Camera-type eye (tissue), 1 donor: ENCODE measurements around a stretch of chr17.

GRCh38 chr17:72119693-72120943 is 702 bp upstream of the SOX9 start:
- RAMPAGE, long total RNA = no peak

- RAMPAGE, long total RNA = no peak
Measured at GRCh38 chr17:72182365-72183097, 61.7 kb downstream of the SOX9 start.

GRCh38 chr17:72192258-72192595 is 71.4 kb downstream of the SOX9 start:
- RAMPAGE, long total RNA = no peak

- RAMPAGE, long total RNA = no peak
Measured at GRCh38 chr17:72400033-72400525, 279.3 kb downstream of the SOX9 start.

DNA sequence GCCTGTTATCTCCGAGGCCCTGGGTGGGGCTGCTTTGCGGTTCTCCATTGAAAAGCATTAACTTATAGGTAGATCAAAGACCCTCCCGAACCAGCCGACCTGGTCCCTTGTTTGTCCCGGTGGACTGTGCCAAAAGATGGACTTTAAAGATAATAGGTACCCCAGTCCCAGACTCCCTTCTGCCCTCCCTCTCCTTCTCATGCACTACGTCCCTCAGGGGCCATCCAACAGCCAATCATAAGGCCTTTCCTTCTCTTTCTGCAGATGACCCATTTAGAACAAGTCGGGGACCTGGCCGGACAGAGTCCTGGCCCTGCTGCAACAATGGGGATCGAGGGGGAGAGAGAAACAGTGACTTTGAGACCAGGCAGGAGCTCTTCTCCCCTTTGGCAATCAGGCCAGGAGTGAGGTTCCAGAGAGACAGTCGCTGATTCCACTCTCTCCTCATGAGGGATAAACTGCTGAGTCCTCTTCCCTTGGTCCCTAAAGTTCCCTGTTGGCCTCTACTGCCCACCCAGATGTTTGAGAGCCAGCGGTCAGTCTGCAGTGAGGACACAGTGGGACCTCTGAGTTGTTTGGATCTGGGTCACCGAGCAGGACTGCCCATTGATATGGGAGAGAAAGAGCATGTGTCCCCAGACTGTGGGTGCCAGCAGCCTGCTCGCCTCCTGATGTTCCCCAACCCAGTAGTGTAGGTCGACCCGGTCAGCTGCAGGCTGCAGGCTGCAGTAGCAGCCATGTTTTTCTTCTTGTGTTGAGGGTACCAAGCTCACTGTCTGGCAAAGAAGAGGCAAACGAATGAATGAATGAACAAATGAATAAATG is 292.9 kb downstream of the SOX9 start:
- RAMPAGE, long total RNA = no peak

- RAMPAGE, long total RNA = no peak
Measured at GRCh38 chr17:72463219-72464334, 342.8 kb downstream of the SOX9 start.

- RAMPAGE, long total RNA = no peak
Measured at GRCh38 chr17:72475002-72475566, 354.3 kb downstream of the SOX9 start.

DNA sequence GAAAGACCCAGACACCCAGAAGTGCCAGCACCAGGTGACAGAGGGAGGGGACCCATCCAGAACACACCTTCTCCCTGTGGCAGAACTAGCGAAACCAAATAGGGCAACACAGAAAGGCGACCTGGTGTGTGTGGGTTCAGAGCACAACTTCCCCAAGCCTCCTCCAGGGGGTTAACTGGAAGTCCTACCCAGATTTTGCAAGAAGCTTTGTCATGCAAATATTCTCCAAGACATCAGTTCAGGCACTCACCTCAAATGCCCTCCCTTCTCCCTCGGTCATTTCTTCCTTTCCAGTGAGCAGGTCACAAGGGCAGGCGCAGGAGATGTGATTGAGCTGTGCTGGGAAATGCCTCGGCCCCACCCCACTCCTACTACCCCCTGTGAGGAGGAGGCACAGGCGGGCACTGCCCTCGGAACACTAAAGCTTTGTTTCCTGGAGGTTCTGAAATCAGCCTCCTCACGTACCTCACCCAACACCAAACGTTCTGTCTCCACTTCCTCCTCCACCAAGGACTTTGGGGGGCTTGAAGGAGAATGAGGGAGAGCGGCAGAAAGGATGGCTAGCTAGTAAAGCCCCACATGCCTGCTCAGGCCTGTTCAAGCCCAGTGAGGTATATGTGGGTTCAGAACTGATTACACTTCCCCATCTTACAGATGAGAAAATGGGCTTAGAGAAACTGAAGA is 482.2 kb downstream of the SOX9 start:
- RAMPAGE, long total RNA = no peak

DNA sequence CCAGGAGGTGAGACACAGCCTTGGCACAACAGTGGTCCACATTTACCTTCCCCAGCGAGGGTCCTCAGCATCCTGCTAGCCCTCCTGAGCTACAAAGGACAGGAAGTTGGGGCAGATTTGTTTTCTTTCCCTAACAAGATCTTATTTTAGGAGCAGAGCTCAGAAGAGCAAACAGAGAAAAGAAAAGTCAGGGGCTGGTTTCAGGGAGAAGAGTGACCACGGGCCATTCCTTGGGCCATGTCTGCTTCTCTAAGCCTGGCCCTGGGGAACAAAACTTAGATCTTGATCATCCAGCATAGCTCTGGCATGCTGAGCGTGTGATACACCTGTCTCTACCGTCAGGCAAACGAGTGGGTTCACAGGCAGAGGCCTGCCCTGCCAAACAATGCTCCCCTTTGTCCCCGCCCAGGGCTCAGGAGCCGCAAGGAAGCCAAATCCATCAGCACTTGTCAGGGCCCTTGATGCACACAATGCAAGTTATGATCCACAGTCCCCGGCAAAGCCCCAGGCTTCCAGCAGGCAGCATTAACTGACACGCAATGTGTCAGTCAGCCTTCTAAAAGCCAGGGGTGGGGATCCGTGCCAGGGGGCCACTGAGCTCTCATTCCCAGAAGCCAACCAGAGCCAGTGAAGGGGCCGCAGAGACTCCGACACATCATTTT is 461.1 kb downstream of the SLC39A11 start:
- RAMPAGE, long total RNA = no peak

DNA sequence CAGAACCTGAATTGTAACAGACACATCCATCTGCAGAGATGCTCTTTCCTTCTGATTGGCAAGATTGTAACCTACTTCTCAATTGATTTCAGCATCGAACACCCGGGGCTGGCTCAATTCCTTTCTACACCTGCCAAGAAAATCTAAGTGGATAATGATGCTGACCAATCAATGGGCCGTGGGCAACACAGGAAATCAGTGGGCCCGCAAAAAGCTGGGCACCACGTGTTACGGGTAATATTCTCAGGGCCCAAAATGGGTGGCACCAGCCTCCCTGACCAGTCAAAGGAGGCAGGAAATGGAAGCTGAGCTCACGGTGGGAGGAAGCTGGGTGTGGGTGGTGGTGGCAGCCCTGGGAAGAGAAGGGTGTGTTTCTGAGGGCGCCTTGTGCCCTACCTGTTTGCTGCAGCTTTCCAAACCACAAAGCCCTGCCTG is 458.0 kb downstream of the SLC39A11 start:
- RAMPAGE, long total RNA = no peak

DNA sequence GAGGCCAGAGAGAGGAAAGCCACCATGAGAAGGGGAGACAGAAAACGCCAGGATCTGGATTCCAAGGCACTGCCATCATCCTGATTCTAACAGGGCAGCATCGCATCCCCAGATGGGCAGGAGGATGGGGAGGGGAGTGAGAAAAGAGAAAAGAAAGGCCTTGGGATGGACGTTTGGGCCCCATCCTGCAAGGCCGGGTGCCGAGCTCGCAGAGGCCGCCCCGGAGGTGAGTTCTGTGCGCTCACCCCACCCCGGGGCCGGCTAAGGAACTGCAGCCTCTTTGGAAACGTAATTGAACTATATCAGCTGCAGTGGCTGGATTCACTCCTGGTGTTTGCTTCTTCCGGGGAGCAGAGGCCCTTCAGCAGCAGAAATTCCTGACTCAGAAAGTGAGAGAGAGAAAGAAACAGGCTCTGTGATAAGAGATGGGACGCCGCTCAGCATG is 8.6 kb upstream of the SSTR2 start:
- RAMPAGE, long total RNA = no peak

DNA sequence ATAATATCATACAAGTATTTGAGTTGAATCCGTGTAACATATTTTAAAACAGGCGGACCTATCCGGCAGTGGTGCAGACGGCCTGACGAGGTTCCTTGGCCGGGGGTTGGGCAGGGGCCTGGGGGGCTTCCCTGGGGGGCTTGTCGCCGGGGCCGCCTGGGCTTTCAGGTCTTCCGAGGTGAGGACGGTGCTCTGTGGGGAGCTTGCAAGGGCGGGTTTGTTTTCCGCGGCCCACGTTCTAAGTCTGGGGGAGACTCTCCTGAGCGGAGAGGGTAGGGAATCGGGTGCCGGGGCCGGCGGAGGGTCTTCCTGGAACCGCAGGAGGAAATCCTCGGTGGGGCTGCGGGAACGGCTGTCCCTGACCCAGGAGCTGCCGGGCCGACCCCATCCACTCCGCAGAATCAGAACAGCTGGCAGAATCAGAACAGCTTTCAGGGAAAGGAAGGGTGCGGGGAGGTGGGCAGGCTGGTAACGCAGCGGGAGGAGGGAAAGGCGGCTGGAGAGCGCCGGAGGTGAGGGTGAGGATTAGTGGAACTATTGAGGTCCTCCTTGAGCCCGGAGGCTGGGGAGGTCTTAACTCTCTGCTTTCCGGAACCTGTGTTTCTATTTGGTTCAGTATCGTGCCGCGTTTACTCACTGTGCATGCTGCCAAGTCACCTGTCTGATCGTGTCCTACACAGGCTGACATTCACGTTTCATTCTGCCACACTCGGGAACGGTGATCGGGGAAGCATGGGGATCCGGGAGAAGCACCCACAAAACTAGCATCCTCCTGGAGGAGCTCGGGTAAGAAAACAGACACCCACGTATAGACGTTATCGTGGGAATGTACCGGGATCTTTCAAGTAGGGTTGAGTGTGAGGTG is 539 bp downstream of the C17orf80 start:
- RAMPAGE, long total RNA = no peak

DNA sequence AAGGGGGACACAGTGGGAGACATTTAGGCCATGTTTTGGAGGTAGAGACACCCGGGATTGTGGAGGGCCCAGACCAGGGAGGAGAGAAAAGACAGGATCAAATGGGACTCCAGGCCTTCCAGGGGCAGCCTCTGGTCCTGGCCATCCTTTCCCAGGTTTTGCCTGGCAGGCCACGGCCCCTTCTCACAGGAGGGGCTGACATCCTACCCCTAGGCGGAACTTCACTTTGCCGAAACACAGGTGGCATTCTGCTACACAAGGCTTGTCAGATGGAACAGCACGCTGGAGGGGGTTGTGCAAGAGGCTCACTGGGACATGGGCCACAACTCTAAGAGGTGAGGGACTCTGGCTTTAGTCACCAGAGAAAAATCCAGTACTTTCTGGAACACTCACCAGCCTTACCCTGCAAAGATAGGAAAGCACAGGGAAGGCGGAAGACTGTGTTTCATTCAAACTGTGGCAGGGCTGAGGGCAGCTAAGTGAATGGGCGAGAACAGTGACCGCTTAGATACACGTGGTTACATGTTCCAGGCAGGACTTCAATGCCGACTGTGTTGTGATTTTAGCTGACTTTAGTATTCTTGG is 18.4 kb downstream of the CDC42EP4 start:
- RAMPAGE, long total RNA = no peak

- RAMPAGE, long total RNA = no peak
Measured at GRCh38 chr17:73308868-73309322, 2.9 kb downstream of the CDC42EP4 start.

GRCh38 chr17:73347429-73347843 is 35.6 kb upstream of the CDC42EP4 start:
- RAMPAGE, long total RNA = no peak

DNA sequence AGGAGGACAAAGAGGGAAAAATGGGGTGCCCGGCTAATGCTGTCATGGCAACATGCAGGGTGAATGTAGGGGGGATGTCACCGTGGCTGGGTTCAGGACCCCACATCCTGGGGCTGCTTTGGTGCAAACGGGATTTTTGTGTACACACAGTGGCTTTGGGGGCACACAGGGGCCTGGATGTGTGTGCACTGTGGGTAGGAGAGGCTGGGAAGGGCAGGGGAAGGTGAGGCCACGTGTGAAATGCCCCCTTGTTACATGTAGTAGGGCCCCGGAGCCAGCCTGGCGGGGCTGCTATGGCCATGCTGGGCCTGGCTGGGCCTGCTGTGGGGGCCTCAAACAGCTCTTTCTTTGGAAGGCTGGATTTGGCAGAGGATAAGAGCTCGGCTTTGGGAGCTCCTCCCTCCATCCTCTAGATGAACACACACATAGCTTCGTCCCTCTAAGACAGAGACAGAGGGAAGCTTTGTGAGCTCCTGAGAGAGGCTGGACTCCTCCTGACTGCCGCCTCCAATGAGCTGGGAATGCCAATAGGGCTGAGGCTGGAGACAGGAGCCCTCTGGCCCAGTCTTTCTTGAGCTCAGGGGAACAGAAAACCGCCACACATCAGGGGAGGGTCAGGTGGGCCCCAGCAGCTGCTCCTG is 37.2 kb upstream of the CDC42EP4 start:
- RAMPAGE, long total RNA = no peak

DNA sequence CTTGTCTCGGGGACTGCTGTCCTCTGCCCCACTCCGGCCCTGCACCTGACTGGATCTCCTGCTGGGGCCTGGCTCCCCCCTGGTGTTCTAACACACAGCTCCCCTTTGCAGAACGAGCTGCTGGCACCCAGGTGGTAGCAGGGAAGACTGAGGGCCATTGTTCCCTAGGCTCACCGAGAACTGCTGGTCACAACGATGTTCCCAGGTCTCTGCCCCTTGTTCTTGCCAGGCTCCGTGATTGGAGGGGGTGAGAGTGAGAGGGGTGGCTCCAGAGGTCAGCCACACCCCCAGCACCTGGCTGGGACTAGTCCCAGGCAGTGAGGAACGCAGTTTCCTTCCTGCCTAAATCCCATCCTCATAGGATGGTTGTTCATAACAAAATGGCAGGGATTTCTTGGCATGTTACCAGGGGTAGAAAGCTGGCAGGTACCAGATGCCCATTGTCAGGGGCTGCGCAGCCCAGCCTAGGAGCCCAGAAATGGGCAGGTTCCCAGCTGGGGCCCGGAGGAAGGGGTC is 52.1 kb upstream of the CDC42EP4 start:
- RAMPAGE, long total RNA = no peak

- RAMPAGE, long total RNA = no peak
Measured at GRCh38 chr17:73771395-73771816, 127.2 kb upstream of the SDK2 start.

GRCh38 chr17:73954969-73955506 is 248.4 kb upstream of the RPL38 start:
- RAMPAGE, long total RNA = no peak

DNA sequence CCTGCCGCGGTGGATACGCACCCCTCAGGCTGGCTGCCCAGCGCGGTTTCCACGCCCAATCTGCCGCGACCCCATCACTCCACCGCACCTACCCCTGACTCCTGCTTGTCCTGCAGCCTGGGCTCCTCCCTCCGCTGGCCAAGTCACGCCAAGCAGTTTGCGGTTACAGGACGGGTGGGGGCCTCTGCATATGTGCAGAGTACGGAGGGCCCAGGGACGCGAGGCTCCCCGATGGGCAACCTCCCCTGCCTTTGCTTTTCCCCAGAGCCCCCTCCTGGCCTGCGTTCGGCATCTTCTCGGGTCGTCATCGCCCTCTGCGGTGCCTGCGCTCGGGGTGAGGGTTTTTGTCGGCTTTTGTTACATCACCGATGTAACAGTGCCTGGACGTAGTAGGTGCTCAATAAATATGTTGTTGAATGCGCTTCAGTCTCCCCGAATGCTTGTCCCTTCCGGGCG is 911 bp upstream of the TTYH2 start:
- RAMPAGE, long total RNA = no peak